ENCODE measurements around a stretch of chr17.

- PRO-cap = no peak
Observed at GRCh38 chr17:76568305-76568674, 17.4 kb downstream of the ST6GALNAC2 start.

DNA sequence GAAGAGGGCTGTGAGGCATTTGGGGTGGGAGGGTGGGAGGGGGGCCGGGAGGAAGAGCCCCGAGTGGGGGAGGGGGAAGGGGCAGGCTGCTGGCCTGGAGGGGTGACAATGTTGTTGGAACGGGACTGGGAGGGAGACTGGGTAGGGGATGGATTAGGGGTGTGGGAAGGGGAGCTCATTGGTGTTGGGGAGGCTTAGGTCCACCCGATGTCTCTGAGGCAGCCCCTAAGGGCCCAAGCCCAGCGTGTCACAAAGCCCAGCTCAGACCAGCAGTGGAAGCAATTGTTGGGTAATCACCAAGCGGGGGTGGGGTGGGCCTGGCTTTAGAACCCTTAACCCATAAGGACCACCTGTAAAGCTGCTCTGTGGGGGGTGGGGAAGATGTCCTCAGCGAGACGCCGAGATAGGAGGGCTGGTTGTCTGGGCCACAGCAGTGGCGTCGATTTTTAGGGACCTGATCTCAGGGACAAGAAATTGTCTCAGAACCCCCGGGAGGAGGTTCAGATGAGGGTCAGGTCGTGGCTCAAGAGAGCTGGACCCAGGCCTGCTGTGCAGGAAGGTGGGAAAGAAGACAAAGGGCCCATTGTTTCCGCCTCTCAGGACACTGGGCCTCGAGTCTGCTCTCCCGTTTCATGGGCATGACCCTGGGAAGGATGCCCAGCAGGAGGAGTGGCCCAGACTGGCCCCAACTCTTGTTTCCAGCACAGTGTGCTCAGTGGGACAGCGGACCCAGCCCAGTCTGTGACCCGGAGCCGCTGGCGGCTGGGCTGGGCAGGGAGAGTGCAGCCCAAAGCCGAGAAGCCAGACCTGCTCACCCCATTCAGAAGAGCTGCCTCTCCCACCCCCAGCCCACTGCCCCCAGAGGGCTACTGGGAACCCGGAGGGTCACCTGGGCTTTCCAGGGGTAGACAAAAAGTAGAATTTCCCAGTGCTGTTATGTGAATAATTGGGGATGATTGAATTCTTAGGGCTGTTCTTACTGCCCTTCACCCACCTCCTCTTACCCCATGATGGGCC, 15.9 kb downstream of the ST6GALNAC2 start:
- PRO-cap = no peak

- PRO-cap = unidirectional peak, plus-strand start at chr17:76585168
Observed at GRCh38 chr17:76584454-76585613, 826 bp downstream of the ST6GALNAC2 start.

- PRO-cap = no peak
Observed at GRCh38 chr17:76614205-76614535, 28.5 kb upstream of the ST6GALNAC2 start.

DNA sequence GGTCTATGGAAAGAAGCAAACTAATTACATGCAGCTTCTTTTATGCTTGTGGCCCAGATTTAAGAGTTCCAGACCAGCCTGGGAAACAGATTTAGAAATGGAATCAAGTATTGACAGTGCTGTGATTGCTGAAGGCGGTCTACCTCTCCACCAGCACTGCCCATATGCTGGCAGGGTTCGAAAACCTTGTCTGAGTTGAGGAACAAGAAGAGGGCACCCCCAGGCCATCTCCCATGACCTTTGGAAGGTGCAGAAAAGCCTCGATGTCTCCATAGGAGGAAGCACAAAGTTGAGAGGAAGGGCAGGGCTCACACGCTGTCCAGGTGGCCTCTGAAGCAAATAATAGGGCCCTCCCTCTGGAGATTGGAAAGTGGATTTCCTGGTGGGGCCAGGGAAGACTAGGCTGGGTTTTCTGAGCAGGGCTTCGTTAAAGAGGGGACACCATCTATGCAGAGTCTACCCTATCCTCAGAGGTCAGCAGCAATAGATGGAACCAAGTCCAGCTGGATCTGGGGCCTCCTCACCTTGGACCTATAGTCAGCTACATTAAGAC, 14.5 kb upstream of the ST6GALNAC1 start:
- PRO-cap = no peak

DNA sequence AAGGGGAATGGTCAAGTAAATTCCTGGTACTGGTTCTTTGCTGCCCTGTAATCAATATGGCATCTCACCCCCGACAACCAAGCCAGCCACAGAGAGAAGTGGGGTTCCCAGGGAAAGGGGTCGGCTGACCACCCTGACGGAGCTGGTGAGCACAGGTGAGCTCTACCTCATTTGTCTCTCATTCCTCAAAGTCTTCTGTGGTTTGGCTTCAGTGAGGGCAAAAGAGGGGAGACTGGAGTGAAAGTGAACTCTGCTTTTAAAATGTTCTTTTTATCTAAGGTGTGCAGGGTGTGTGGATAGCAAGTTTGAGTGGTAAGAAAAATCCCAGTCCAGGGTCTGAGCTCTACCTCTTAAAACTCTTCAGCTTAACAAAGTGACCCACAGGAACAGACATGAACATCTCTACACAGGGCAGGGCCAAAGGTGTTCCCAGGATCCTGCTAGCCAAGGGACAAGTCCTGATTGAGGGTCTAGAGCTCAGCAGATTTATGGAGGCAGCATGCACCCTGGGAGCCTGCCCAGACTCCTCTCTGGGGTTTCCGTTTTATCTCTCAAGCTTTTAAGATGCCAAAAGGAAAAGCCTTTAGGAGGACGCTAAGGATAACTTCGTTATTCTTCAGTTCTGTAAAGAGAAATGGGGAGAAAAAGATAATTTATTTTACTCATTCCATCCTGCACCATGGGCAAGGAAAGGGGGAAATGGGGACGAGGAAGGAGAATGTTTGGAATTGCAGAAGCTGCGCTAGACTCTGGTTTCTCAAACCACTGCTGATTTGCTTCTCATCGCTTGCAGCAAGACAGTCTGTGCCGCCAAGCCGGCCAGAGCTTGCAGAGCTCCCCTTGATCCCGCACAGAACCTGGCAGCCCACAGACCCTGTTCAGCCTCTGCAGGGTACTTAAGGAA, 30.3 kb downstream of the MXRA7 start:
- PRO-cap = no peak

DNA sequence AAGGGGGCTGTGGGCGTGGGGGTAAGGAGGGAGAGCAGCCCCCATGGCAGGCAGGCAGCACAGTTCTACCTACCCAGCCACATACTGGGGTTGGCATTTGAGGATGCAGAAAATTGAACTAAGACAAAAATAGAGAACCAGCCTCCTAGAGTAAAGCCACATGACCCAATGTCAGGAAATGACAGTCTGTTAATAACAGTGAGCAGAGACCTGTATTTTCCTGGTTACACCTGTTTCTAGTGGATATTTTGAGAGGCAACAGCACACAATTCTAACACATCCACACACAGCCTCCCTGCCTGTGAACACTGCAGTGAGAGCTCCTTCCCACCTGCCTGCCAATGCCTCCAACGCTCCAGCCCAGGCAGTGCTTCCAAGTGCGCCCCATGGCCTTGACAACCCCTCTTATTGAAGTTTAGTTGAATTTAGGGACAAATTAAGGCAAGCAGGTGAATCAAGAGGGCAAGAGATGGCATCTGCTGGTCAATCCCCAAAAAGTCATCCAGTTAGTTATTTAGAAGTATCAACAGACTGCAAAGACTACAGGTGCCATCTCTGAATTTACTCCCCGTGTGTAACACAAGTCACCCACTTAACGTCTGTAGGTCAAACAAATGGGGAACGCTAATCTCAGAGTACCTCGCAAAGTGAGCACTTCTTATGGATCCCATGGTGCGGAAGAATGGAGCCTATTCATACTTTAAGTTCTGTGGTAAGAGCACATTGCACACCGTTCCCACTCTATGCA, 4.7 kb upstream of the MXRA7 start:
- PRO-cap = no peak

GRCh38 chr17:76732689-76733785, 4.1 kb downstream of the SRSF2 start:
- PRO-cap = no peak

GRCh38 chr17:76779997-76780443, 42.1 kb downstream of the MFSD11 start:
- PRO-cap = no peak

- PRO-cap = no peak
Observed at GRCh38 chr17:76872486-76873193, 4.4 kb downstream of the MGAT5B start.

GRCh38 chr17:76885382-76885854, 17.2 kb downstream of the MGAT5B start:
- PRO-cap = no peak

- PRO-cap = no peak
Observed at GRCh38 chr17:77098791-77099439, 41.9 kb upstream of the SEC14L1 start.

DNA sequence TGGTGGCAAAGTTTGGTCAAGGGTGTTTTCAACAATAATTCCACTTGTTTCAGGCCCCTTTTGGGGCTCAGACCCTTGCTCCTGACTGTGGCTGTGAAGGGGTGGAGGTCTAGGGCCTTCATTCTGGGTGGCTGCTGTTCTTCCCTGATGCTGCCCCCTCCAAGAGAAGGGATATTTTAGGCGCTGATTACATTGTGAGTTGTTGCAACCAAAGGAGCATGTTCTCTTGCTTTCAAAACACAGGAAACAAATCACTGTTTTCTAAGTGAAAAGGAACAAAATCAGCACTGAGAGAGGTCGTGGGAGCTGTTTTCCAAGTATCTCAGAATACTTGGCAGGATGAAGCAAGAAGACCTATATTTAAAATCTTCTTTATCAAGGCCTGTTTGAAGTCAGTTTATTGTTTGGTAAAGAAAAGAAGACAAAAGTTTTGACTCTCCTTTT, 25.3 kb upstream of the SEC14L1 start:
- PRO-cap = no peak

DNA sequence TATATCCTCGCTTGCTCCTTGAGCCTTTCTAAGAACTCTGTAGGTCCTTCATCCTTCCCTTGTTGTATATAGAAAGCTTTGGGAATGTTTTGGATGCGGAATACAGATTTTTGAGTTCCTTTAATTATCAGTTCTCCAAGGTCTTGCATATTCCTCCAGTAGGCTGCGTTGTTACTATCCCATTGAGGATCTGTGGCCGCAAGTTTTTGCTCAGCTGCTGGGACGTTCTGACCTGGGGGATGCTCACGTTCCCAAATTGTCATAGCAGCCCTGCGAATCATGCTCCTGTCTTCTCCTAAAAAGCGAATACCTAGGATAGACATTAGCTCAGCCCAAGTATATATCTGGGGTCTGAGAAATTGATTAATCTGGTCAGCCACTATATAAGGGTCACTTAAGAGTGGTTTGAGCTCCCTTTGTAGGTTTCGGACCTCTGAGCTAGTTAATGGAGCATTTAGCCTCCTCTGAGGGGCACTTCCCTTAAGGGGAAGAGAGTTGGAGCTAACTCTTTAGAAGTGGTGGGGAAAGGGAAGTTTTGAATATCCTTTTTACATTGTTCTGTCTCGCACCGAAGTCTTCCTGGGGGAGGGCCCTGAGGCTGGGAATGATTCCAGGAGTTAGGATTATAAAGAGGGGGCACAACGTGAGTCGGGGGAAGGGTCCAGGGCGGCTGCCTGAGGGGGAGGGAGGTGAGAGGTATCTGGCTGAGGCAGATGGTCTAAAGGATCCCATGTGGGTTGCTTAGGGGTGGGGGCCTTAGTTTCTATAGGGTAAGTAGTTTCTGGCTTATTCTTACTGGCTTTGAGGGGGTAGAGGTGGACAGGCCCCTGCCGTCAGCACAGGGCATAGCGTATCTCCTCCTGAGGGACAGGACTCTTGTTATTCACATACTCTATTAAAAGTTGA, 32.2 kb downstream of the SEC14L1 start:
- PRO-cap = no peak

DNA sequence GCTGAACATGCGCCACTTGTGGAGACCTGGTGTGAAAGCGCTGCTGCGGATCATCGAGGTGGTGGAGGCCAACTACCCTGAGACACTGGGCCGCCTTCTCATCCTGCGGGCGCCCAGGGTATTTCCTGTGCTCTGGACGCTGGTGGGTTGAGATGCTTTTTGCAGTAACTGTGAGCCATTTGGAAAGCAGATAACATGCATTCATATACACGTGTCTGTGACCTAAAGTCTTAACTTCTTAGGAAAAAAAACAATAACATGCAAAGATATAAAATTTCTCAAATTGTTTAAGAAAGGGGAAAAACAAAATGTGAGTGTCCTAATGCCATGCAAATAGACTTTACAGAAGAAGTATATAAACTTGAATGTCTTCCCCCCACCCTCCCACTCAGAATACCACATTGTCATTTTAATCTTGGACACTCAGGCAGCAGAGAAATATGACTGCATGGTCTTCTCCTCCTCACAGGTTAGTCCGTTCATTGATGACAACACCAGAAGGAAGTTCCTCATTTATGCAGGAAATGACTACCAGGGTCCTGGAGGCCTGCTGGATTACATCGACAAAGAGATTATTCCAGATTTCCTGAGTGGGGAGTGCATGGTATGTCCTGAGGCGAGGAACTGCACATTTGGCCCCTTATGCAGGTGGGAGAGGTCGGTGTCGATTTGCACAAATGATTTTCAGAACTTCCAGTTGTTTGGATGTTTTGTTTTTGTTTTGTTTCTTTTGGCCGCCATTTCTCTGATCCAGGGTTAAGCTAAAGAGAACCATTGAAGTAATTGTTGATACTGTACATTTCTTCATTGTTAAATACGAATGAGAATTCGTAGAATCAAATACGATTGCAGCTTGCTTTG, 65.7 kb downstream of the SEC14L1 start:
- PRO-cap = no peak

GRCh38 chr17:77254829-77255328, 26.4 kb upstream of the SEPTIN9 start:
- PRO-cap = no peak

- PRO-cap = no peak
Observed at GRCh38 chr17:77255329-77255923, 25.9 kb upstream of the SEPTIN9 start.

DNA sequence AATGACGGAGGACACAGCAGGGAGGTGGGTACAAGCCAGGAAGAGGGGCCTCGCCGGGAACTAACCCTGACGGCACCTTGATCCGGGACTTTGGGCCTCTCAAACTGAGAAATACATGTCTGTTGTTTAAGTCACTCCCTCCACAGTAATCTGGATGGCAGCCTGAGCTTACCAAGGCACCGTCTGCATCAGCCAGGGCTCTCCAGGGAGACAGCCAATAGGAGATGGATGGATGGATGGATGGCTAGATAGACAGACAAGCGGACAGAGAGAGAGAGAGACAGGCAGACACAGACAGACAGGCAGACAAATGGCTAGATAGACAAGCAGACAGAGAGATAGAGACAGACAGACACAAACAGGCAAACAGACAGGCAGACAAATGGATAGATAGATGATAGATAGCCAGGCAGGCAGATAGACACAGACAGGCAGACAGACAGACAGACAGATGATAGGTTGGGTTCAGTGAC, 14.8 kb downstream of the SEPTIN9 start:
- PRO-cap = no peak

DNA sequence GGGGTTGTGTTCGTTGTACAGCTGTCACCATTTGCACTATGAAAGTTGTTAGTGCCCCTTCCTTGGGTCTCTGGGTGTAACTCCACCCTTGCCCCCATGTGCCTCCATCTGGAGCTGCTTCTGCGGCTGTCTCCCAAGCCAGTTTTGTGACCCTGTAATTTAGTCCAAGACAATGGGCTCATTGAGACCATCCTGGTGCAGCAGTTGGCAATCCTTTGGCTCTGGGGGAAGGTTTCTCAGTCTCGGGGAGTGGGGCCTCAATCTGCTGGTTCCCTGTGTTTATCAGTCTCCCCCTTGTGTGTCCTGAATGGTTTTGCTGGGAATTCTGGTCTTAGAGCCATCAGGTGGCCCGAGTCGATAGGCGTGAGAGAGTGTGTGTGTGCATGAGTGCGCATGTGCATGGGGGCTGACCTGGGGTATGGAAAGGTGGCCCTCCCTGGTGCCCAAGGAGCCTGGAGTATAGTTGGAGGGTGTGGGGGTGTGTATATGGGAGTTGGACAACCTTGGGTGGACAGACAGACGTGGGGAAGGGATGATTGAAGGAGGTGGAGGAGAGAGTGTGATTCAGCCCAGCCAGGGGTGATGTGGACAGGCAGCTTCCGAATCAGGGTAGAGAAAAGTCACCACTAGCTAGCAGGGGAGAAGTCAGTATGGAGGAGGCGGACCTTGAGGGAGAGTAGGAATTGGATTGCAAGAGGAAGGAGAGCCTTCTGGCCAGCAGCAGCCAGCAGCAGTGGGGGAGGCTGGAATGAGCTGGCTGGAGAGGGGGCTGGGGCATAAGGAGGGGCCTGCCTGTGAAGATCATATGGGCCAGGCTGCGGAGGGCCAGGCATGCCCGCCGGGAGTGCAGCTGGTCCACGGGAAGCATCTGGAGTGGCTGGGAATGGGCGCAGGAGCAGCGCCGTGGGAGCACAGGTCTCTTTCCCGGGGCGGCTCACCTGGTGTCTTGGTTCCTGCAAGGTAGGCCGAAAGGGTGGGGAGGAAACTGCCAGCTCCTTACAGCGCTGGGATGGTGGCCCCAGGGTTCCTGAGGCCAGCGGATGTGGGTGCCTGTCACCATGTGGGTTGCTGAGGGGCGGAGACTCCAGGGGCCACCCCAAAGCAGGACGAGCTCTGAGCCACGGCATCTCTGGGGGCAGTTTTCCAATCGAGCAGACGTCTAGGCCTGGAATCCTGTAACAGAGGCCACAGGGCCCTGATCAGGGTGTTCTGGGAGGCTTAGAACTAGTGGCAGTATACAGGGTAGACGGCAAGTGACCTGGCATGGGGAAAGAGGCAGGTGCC, 94.6 kb downstream of the SEPTIN9 start:
- PRO-cap = no peak

DNA sequence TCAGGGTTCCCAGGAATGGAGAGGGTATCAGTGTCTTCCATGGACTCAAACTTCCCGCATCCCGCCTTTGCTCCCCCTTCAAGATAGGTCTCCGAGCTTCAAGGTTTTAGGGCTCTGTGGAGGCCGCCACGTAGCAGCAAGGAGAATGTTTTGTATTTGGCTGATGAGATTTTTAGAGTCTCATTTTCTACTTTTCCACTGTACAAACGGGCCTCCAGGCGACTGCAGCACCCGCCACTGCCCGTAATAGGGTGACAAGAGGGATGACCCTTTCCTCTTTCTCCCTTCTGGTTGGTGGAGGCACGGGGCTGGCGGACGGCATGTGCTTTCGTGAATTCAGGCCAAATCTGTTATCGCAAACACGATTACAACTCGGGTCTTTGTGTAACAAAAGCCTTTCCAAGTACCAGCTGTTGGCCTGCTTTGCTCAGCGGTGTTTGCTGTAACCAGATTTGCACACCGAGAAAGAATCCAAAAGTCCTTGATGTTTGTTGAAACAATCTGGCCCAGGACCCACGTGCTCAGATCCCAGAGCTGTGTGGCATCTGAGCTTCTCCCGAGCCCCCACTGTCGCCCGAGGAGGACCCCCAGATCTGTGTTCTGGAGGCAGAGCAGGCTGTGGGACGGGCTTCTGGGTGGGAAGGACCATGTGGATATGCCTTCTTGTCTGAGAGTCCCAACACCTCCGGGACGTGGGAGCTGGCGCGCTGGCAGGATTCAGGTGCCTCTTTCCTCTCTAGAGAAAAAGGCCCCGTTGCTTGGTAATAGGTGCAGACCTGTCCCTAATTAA, 95.9 kb downstream of the SEPTIN9 start:
- PRO-cap = no peak